ENCODE results near the gene CEP126.

- PRO-cap: no peak
- RRBS: no CpG with 5 or more reads among the region's 6 CpGs
Measured at GRCh38 chr11:95229371-95229834, 1.6 kb downstream of the SESN3 start.

DNA sequence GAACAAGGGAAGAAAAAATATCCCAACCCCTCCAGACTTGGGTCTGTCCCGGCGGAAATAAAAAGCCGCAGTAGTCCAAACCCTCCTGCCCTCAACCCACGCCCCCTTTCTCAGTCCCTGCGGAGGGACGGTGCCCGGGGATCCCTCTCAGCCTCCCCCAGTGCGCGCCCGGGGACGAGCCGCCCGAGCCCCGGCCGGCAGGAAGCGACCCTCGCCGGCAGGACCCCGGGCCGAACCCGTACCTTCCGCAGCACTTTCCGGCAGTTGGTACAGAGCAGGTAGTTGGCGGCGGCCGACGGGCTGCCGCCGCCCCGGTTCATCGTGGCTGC, 497 bp downstream of the SESN3 start:
- PRO-cap: unidirectional peak, plus-strand start at position 113 of the sequence
- RRBS: 3% methylated on average over 15 of the region's 31 CpGs

DNA sequence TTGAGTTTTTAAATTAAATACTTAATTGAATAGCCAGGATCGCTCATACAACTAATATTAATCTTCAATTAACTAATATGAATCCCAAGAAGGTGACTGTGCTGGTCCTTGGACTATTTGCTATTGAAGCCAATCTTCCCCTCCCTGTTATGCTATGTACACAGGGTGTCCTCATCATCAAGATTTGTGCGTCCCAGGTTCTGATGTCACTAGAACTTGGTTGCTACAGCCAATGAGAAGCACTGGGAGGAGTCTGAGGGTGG, 212.2 kb upstream of the SESN3 start:
- PRO-cap: no peak
- RRBS: no CpG with 5 or more reads among the region's 2 CpGs

GRCh38 chr11:95900754-95901205, 23.1 kb downstream of the MTMR2 start:
- PRO-cap: no peak

DNA sequence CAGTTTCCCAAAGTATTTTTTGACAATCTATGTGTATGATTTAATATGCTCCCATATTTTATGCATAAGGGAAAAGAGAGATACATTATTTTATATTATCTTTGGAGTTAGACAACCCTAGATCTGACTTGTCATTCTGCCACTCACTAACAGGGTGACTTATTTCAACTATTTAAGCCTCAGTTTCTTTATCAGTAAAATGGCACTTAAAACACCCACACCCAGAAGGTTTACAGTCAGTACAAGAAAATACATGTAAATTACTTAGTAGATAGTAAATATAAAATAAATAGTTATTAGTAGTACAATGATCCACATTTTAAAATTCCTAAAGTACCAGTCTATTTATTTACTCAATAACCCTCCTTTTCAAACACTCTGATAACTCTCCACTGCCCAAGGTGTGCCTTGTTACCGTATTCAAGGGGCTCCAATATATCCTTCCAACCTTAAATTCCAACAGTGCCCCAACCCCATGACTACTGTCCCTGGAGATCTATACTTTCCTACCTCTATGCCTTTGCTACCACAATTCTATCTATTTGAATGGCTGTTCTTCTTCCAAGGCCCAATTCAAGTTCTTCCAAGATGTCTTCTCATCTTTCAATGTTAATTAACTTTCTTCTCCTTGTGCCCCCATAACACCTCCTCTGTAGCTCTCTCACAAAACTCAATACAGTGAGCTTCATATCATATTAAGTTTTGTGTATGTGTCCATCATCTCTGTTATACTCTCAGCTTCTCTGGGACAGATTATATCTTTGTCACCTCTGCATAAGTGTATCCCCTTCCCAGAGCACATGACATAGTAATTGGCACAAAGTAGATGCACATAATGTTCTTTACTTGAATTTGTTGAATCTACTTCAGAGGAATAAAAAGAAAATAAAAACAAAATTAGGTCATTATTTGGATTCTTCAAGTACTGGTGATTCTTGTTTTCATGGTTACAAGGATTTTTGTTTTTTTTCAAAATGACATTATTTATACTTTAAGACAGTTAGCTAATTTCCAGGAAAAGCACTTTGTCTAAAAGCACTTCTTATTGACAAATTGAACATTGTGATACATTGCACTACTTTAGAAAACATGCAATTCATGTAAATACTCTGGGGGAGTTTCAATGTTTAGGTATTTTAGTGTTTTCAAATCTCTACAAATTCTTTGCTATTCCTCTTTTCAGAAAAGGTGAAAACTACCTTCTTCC, 118.7 kb downstream of the MAML2 start:
- PRO-cap: no peak
- RRBS: no CpG with 5 or more reads among the region's 1 CpG

GRCh38 chr11:96249209-96250399, 93.4 kb downstream of the MAML2 start:
- PRO-cap: no peak
- RRBS: no CpG with 5 or more reads among the region's 13 CpGs

DNA sequence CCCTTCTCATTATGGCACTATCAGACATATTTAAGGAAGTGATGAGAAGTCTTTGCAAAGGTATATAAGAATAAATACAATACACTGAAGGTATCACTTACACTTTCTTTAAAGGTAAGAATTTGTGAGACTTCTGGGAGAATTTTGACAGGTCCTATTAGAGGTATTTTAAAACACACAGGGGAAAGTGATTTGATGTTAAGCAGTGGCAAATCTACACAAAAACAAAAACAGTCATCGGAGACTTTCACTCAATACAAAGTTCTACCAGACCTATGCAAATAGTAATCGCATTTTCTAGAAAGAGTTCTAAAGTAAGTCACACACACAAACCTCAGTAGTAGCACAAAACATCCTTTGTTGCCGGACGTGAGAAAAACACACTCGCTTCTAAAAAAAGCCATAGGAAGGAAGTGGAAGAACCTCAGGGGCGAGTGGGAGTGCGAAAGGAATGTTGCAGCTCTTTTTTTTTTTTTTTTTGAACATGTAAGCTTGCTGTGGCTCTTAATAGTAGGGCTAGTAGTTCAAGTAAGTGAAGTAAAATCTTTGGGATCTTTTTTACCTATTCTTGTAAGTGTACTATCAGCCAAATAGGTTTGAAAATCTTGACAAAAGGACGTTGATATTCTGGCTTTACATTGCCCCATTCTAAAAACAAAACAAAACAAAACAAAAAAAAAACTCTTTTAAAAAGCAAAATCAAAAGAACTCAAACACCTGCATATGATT, 88.9 kb downstream of the MAML2 start:
- PRO-cap: no peak
- RRBS: no CpG with 5 or more reads among the region's 8 CpGs

- PRO-cap: no peak
- RRBS: no CpG with 5 or more reads among the region's 4 CpGs
Measured at GRCh38 chr11:96256270-96256689, 86.7 kb downstream of the MAML2 start.

GRCh38 chr11:96259187-96259408, 83.9 kb downstream of the MAML2 start:
- PRO-cap: no peak
- RRBS: no CpG with 5 or more reads among the region's 2 CpGs

DNA sequence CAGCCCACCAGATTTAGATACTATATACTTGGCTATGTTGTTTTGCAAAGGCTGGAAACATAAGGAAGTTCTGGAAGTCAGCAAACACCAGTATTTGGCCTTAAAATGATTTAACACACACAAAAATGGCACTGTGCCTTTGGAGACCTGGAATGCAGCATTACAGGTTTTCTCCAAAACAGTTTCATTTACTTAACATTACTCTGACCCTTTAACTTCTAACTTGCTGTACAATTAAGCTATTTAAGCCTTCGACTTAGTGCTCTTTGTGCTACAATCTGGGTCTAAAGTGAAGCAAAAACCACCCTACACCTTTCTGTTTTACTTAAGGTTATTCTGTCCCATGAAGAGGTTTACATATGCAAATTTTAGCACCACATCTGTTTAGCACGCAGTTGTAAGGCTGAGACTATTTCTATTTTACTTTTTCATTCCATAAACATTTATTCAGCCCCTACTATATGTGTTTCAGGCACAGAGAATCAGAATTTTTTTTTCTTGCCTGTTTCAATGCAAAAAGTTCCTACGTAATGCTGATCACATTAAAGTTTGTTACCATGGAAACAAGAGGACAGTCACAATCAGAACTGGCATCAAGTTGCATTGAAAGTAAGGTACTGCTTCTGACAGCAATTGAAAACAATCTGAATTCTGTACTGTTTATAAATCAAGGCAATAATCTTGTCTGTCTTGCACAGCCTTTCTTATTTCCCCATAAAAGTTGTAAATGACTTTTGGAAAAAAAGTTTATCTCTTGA, 70.3 kb downstream of the MAML2 start:
- PRO-cap: bidirectional peak, plus-strand start at position 271 of the sequence, minus-strand start at position 107 of the sequence
- RRBS: no CpG with 5 or more reads among the region's 3 CpGs

DNA sequence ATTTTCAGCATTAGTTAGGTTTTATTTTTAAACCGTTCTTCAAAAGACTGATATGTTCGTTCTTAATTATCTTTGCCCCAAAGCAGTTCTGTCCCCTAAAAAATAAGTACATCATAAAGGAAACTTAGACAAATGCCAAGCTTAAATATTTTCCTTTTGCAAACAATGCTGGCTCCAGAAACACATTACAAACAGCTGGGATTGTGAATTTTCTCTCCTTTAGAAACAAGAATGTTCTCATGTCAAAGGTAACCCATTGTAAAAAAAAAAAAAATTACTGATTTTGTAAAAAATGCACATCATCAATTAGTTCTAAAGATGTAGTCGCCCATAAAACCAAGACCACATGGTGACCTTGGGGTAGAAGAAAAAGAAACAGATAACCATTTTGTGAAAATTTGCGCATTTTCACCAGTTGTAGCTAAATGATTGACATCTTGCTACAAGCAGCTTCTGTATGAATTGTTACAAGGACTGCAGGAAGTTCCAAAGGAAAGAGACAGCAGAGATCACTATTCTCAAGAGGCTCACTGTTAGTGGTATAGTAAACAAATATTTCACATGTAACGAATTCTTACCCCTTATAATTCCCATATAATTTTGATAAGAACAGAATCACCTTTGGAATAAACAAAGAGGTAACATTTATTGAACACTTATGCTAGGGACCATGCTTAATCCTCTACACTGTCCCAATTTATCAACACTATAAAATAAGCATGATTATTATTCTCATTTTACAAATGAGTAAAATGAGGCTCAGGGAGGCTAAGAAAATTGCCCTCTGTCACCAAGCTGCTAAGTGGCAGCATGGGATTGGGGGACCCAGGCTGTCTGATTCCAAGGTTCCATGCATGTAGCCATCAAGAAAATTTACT, 48.7 kb downstream of the MAML2 start:
- PRO-cap: no peak
- RRBS: no CpG with 5 or more reads among the region's 5 CpGs

GRCh38 chr11:96340244-96340906, 2.6 kb downstream of the MAML2 start:
- PRO-cap: no peak
- RRBS: no CpG with 5 or more reads among the region's 6 CpGs

DNA sequence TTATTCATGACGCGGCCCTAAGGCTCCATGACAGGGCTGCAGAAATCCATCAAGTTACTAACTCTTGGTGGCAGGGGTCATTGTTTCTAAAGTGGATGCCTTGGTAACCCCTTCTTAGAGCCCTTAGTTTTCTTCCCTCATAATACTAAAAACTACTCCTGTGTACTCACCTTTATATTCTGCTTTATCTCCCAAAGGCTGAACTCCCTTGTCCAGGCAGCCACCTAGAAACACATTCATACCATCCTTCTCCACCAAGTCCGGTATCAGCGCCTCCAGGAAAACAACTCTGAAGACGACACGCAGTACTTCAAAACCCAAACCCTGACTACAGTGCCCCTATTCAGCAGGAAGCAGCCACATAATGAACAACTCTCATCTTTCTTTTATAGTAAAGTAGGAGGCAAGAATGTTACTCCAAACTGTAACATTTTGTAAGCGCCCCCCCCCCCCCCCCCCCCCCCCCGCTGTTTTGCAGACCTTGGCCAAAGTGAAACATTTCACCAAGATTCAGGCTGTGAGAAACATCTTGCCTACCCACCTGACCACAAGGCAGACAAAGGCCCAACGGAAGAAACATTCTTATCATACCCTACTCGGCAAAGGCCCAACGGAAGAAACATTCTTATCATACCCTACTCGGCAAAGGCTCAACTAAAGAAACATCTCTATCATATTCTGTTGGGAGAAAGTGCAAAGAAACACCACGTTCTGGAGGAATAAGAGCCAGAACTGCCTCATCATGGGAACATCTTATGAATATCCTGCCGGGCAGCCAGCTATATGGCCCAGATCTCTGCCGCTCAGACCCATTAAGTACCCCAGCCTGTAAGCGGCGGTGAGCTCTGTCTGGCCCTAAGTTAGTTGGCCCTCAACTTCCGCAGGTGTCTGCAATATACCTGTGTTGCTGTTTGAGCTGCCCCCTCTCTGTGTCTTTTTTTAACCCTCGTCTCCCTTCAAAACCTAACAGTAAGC, 117.0 kb downstream of the JRKL start:
- PRO-cap: no peak
- RRBS: no CpG with 5 or more reads among the region's 19 CpGs

GRCh38 chr11:97966125-97966517, 1054.6 kb upstream of the CNTN5 start:
- PRO-cap: no peak
- RRBS: no CpG with 5 or more reads among the region's 1 CpG

DNA sequence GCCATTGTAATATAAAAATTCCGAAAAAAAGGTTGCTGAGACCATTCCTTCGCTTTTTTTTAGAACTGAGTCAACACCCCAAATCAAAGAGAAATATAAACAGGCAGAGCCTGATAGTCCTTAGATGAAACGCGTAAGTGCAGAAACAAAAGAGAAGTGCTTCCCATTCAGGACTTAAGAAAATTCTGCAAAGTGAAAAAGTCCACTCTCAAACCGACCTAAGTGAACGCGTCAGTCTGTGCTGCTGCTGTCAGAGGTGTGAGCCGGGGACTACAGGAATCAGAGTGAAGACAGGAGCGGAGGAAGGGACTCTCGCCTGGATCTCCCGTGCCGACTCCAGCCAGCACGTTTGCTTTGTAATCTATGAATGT, 510 bp upstream of the CNTN5 start:
- PRO-cap: no peak
- RRBS: no CpG with 5 or more reads among the region's 13 CpGs

DNA sequence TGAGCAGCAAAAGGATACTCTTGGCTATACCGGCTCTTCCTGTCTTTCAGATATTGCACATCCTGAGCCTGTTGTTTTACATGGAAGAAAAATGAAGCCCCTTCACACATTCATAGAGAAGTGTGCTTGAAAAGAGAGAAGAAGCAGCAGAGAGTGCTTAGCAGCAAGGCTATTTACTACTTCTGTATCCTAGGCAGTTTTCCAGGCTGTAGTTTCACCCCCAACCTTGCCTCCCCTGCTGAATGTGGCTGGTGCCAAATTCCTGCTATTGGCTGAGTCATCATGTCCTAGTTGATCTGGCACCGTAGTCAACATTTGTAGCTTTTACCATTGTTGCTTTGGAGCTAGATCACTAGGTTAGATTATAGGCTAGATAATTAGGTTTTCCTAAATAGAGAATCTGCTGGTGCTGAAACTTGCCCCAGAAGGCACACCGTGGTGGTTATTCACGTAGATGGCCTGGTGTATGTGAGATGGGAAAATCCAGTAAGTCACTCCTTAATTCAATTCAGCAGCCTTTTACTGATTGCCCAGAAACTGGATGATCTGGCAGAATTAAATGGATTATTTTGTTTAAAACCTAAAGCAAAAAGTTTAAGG, 32.7 kb downstream of the ARHGAP42 start:
- PRO-cap: no peak
- RRBS: no CpG with 5 or more reads among the region's 4 CpGs

GRCh38 chr11:101125723-101126331, 3.8 kb downstream of the PGR start:
- PRO-cap: no peak
- RRBS: no CpG with 5 or more reads among the region's 3 CpGs

GRCh38 chr11:101914778-101915560, at the start of gene CEP126:
Gene CEP126, plus strand, starts transcription at chr11:101915010.
- PRO-cap: bidirectional peak, plus-strand start at chr11:101915028, minus-strand start at chr11:101914871; bidirectional peak, plus-strand start at chr11:101915265, minus-strand start at chr11:101915279
- RRBS: 3% methylated on average over 12 of the region's 59 CpGs

- PRO-cap: bidirectional peak, plus-strand start at chr11:102011352, minus-strand start at chr11:102011217
- RRBS: no CpG with 5 or more reads among the region's 10 CpGs
Measured at GRCh38 chr11:102010985-102011586, 36.2 kb upstream of the CFAP300 start.

GRCh38 chr11:102113777-102114361, 3.6 kb downstream of the YAP1 start:
- PRO-cap: no peak
- RRBS: no CpG with 5 or more reads among the region's 5 CpGs

Measured in Caco-2 (cell line).